Mesenchymal stem cell of Wharton's jelly (primary cell): ENCODE data around the genes MKLN1 and PODXL.

GRCh38 chr7:130996696-130997411 is 262.8 kb upstream of the KLF14 start:
- CAGE, long polyA plus RNA = no peak

GRCh38 chr7:131016284-131016988 is 282.4 kb upstream of the KLF14 start:
- CAGE, long polyA plus RNA = no peak

GRCh38 chr7:131056588-131057644 is 270.8 kb upstream of the MKLN1 start:
- CAGE, long polyA plus RNA = no peak

DNA sequence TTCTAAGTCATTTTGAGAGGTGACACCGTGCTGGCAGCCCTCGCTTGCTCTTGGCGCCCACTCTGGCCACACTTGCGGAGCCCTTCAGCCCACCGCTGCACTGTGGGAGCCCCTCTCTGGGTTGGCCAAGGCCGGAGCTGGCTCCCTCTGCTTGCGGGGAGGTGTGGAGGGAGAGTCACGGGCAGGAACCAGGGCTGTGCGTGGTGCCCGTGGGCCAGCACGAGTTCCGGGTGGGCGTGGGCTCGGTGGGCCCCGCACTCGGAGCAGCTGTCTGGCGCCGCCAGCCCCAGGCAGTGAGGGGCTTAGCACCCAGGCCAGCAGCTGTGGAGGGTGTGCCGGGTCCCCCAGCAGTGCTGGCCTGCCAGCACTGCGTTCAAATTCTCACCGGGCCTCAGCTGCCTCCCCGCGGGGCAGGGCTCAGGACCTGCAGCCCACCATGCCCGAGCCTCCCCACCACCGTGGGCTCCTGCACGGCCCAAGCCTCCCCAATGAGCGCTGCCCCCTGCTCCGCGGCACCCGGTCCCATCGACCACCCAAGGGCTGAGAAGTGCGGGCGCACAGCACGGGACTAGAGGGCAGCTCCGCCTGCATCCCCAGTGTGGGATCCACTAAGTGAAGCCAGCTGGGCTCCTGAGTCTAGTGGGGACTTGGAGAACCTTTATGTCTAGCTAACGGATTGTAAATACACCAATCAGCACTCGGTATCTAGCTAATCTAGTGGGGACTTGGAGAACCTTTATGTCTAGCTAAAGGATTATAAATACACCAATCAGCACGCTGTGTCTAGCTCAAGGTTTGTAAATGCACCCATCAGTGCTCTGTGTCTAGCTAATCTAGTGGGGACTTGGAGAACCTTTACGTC is 268.9 kb upstream of the MKLN1 start:
- CAGE, long polyA plus RNA = no peak

- CAGE, long polyA plus RNA = no peak
Measured at GRCh38 chr7:131093509-131093915, 234.2 kb upstream of the MKLN1 start.

GRCh38 chr7:131327551-131328517 is at the start of gene MKLN1:
Gene MKLN1, plus strand, starts transcription at chr7:131327876.
- CAGE, long polyA plus RNA = start-site peak on the minus strand at chr7:131327699-131327795, 39 and 19 reads in 2 replicates

DNA sequence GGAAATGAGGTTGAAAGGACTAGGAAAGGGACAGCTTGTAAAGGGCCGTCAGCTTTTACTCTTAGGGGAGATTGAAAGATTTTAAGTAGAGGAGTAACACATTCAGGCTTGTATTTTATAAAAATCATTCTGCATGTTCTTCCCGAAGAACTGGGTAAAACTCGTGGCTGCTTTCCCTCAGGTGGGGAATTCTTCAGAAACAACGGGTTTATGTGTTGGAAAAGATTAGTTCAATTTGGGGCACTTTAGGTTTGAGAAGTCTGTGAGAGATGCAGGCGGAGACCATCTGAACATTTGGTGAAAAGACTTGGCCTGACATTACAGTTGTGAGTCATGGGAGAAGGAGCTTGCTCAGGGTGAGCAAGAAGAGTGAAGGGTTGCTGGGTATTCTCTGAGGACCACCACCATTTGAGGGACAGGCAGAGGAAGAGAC is 88.8 kb downstream of the PODXL start:
- CAGE, long polyA plus RNA = no peak

DNA sequence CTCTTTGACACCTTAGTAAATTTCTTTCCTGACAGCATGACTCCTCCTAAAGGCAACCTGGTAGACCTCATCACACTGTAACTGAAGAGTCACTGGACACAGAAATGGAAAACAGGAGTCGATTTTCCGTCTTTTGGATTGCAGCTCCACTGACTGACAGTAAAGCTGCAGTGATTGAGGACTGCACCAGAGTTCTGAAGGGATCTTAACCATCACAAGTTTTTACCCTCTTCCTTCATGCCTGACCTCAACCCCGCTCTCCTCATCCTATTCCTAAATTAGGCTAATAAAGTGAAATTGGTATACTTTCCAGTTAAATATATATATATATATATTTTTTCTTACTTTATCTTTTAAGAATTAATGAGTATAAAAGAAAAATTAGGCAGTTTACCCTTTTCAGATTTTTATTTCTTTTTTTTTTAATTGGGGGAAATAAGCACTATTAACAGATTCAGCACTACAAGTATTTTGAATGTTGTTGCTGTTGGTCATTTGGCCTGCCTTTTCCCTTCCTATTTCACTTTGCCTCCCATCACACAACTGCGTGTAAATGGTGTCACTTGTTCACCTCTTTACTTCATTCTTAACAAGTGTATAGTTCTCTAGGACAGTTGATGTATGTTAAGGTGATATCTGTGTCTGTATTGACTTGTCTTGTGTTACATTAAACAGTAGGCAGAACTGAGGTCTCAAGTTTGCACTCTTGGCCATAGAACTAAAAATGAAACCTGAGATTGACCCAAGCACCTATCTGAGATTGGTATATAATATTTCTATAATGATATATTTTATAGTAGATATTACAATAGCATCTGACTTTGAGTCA is 68.6 kb downstream of the PODXL start:
- CAGE, long polyA plus RNA = no peak

DNA sequence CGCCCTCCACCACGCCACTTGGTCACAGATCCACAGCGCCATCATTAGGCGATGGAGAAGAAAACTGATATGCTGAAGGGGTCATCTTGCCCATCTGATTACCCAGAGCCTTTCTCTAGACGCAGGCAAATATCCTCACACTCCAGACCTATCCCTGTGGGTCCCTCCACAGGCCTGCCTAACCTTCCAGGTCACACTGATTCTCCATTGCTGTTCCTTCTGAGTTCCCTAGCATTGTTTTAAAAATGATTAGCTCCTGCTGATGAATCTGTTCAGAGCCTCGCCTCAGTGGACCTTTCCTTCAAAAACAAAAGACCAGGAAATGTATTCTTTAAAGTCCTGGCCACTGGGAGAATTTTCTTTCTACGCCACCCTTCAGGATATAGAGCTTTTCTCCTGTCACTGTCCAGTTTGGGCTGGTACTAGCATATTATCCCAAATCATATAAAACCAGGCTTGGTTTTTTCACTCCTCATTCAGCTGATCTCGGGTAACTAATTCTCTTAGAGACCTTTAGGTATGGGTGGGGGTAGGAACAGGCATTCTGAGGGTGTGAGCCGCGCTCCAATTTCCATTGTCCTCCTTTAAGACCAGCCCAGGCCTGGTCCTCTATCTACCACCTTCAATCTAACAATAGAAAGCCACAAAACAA is 37.5 kb downstream of the PODXL start:
- CAGE, long polyA plus RNA = no peak

DNA sequence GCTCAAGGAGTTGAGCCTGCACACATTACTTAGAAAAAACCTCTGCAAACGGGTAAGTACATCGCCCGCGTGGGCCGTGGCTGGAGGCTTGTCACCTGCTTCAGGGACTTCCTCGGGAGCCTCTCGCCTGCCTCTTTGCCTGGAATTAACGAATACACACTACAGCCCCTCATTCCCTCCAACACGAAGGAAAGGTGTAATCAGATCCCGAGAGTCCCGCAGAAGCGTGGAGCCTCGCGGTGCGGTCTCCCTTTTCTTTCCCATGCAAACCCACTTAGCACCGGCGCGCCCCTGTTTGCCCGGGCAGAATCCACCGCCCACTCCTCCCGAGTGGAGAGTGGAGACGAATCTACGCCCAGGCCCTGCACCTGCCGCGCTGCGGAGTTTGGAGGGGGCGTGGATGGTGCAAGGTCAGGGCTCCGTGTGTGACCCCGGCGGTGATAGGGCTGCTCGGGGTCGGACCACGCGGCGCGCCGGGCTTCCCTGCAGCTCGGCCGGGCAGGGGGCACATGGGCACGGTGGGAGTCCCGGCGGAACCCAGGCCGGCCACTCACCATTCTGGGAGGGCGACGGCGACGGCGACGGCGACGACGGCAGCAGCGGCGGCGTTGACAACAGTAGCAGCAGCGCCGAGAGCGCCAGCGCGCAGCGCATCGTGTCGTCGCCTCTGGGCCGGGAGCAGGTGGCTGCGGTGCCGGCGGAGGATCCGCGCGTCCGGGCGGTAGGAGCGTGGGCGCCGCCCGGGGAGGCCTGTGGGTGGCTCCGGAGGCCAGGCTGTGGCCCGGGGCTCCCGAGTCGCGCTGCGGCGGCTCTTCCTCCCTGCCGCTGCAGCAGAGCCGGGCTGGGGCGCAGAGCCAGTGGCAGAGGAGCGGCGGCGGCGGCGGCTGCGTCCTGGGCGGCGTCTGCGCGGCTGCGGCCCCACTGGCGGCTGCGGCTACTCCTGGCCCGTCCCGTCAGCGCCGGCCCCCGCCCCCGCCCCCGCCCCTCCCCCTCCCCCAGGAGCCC is at the start of gene PODXL:
Gene PODXL (minus strand): TSS at position 923 of the 1,005 bp plus-strand sequence.
- CAGE, long polyA plus RNA = no peak

DNA sequence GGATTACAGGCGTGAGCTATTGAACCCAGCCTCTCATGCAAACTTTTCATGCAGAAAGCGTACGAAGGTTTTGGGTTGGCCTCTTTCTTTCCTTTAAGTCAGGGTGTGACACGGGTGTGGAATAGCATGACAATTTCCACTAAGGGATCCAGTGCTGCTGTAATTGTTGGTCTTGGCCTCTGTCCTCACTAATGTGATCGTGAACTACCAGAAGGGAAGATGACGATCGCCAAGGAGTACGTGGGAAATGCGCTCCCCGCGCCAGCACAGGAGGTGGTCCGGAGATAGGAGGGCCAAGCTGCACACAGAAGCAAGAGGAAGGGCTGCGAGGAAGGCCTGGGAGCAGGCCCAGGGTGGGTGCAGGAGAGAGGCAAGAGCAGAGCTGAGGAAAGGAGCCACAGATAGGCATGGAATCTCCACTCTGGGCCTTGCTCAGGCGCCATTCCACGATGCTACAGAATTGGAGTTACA is 79.7 kb upstream of the PODXL start:
- CAGE, long polyA plus RNA = no peak

DNA sequence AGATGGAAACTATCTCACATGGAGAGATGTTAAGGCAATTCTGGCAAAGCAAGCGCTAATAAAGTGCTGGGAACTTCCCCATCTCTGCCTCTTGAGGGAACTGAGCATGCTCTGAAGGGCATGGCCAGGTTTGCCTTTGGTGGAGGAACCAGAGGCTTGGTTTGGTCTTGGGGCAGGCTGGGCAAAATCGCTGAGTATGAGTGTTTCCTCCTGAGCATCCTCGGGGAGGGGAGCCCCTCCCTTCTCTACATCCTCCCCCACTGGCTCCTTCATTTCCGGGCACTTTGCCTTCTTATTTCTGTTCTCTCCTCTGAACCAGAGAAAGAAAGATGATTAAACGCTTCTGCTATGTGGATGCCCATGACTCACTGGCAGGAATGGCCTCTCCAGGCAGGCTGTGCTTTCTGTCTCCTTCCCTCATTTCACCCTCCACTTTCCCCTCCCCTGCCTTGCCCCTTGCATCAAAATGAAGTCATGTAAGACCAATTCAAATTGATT is 509.1 kb upstream of the PODXL start:
- CAGE, long polyA plus RNA = no peak

DNA sequence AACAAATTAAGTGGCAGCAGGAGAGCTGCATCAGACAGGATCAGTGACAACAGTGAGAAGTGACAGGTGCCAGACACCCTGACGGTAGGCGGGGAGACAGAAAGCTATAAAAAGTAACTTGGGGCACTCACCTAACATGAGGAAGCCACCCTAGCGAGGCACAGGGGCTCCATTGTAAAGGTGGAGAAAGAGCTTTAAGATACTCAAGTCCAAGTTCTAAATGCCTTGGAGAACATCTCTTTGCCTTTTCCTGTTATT is 174.1 kb downstream of the PLXNA4 start:
- CAGE, long polyA plus RNA = no peak

GRCh38 chr7:132434123-132434562 is 142.1 kb downstream of the PLXNA4 start:
- CAGE, long polyA plus RNA = no peak

- CAGE, long polyA plus RNA = no peak
Measured at GRCh38 chr7:132940625-132941669, 140.9 kb downstream of the CHCHD3 start.

- CAGE, long polyA plus RNA = no peak
Measured at GRCh38 chr7:133899932-133900577, 227.1 kb upstream of the LRGUK start.

GRCh38 chr7:133947425-133948056 is 179.6 kb upstream of the LRGUK start:
- CAGE, long polyA plus RNA = no peak

GRCh38 chr7:134209322-134209833 is 82.2 kb downstream of the LRGUK start:
- CAGE, long polyA plus RNA = no peak

GRCh38 chr7:134315657-134316178 is 1.0 kb downstream of the SLC35B4 start:
- CAGE, long polyA plus RNA = no peak

GRCh38 chr7:134316179-134316294 is 693 bp downstream of the SLC35B4 start:
- CAGE, long polyA plus RNA = no peak